Cardiac ventricle fibroblast (primary cell): ENCODE results near the gene APLF.

DNA sequence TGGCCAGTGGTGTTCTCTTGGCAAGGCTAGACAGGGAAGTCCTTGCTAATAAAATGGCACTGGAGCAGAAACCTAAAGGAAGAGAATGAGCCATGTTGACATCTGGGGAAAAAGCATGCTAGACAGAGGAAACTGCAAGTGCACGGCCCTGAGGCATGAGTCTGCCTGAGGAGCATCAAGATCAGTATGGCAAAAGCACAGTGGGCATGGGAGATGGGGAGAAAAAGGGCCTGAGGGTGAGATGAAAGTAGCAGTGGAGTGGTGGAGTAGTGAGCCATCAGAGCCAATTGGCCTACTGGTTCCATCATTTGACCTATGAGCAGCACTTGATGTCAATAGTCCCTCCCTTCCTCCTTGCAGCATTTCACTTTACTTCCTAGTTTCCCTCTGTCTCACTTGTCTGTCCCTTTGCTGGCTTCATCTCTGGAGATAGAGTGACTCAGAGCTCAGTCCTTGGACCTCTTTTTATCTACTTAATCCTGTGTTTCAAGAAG, 32.2 kb downstream of the FBXO48 start:
- RAMPAGE, long total RNA, result no peak

DNA sequence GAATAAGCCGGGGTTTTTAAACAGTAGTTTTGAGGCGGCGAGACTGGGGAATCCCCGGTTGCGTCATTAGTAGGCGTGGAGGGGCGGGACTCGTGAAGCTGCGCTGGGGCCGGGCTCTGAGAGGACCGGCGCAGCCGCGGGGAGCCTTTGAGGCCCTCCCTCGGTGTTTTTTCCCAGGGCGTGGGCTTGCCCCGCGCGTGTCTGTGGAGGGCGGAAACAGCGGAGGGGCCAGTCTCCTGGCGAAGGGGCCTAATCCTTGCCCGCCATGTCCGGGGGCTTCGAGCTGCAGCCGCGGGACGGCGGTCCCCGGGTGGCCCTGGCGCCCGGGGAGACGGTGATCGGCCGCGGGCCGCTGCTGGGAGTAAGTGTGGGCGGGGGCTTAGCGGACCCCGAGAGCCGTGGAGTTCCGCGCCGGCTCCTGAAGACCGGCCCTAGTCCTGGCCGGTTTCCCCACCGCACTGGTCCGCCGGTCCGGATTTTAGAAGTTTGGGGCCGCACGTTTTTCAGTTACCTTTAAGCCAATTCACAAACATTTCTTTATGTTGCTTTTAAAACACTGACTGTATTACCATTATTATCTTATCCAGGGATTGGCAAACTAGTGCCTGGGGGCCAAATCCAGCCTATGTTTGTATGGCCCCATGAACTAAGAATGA, at the start of gene APLF:
TSS of gene APLF (plus strand) at position 119 of the 656 bp plus-strand sequence.
- RAMPAGE, long total RNA, result no peak

- RAMPAGE, long total RNA, result no peak
Observed at GRCh38 chr2:68594629-68595426, 48.6 kb upstream of the PROKR1 start.

GRCh38 chr2:68737684-68738219, 3.1 kb downstream of the ARHGAP25 start:
- RAMPAGE, long total RNA, result no peak

- RAMPAGE, long total RNA, result no peak
Observed at GRCh38 chr2:68907967-68908853, 37.0 kb upstream of the BMP10 start.

DNA sequence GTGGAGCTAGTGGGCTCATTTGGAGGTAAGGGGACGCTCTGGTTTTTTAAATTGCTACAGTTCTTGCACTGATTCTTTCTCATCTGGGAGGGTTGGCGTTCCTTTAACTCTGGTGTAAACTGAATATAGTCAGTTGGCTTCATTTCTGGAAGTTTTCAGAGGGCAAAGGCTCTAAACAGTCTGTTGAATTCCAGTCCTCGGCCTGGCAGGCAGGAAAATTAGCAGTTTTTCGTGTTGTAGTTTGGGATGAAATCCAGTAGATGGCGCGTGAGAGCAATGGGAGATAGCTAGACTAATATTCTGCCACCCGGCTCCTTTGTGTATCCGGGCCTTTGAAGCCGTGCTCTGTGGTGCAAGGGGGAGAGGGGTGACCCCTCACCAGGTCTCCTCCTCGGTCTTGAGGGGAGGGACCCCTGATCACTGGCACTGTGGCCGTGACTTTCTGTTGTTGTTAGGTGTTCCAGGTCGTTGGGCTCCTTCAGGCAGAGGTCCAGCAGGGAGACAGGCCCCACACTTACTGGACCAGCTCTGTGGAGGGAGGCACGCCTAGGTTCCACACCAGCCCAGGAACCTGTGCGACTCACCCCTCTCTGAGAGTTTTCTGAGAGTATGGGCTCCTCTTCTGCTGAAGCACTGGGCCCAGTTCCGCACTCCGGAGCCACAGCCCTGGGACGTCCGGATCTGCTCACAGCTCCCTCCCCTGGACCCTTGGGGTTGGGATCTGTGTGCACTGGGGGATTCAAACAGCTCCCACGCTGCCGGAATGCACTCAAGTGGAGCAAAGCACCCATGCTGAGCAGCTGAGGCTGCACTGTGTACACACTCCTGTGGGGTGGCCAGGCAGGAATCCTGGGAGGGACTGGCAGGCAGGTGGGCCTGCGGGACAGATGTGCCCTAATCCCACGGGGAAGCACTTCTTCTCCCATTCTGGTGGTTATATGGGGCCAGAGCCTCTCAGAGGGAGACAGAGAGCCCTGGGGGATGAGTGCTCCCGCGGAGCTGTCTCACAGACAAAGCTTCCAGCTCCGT, 9.0 kb downstream of the GKN2 start:
- RAMPAGE, long total RNA, result no peak

DNA sequence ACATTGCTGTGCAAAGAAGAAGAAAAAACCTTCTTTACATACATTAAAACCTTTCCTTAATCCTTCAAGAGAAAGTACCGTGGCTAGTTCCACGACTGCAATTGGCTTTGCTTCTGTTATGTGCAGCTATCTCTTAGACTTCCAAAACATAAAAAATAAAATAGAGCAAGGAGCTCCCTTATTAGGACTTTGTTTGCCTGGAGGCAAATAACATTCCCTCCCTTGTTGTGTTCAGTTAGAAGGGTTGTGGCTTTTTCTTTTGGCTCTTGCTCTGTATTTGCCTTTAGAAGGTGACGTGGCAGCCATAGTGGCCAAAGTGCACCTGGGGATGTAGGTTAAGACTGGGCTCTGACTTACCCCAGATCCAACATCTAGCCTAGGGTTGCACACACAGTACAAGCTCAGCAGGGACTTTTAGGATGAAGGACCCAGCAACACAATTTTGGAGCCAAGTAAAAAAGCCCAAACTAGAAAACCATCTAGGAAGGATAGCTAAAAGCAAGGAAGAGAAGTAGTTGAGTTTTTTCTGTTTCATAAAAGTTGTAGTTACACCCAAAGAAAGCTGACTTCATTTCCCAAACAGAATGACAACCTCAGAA, 158.5 kb downstream of the ANTXR1 start:
- RAMPAGE, long total RNA, result no peak

DNA sequence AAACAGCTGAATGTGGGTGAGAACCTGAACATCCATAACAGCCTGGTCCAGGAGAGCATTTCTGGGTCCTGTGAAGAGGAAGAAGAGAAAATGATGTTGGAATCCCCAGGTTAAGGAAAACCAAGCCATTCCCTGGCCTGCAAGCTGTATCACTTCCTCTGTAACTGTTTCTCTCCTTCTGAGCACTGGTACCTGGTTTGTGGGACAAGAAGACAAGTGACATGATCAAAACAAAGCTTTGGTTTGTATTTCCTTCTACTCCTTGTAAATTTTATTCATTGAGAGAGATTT, 173.0 kb downstream of the GFPT1 start:
- RAMPAGE, long total RNA, result no peak

- RAMPAGE, long total RNA, result no peak
Observed at GRCh38 chr2:69309476-69310167, 77.4 kb downstream of the GFPT1 start.

GRCh38 chr2:69439286-69439679, 2.0 kb upstream of the NFU1 start:
- RAMPAGE, long total RNA, result no peak

GRCh38 chr2:69572551-69573028, 70.9 kb downstream of the AAK1 start:
- RAMPAGE, long total RNA, result no peak

DNA sequence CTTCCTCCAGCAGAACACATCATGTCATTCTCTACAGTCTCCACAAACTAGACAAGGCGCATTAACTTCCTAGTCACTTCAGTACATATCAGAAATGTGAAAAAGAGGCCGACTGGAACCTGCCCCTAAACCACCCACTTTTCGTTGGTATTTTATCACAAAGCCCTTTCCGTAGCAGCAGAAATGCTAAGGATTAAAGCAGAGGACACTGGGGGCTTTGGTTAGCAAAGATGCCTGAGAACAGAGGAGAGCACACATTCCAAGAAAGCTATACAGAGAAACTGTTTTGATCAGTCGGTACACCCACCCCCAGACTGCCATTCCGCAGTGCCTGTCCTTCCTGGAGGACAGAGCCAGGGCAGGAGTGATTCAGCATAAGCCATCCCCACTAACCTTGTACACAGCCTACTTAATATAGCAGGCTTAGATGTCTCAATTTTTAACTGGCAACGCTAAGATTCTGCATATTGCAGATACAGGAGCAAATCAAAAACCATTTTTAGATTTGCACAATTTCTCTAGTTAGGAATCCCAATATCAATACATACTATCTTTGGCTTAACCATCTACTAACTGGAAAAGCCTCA, 53.3 kb downstream of the AAK1 start:
- RAMPAGE, long total RNA, result no peak

DNA sequence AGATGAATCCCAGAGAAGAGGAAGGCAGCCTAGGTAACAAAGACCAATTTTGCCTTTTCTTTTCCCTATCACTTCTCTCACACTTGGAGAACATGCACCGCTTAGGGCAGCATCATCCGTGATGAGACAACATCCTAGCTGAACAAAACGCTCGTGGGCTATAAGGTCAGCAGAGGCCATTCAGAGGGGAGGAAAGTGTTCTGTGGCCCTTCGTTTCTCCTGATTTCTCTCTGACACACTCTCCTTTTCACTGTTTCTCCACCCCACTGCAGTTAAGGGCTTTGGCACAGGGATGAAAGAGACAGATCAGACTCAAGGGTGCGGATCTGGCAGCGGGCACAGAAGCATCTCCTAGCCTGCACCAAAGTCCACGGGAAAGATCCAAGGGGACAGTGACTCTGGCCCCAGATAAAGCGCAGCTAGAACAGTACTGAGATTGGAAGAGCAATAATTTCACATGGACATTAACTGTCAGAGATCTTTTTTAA, 2.4 kb downstream of the AAK1 start:
- RAMPAGE, long total RNA, result no peak

DNA sequence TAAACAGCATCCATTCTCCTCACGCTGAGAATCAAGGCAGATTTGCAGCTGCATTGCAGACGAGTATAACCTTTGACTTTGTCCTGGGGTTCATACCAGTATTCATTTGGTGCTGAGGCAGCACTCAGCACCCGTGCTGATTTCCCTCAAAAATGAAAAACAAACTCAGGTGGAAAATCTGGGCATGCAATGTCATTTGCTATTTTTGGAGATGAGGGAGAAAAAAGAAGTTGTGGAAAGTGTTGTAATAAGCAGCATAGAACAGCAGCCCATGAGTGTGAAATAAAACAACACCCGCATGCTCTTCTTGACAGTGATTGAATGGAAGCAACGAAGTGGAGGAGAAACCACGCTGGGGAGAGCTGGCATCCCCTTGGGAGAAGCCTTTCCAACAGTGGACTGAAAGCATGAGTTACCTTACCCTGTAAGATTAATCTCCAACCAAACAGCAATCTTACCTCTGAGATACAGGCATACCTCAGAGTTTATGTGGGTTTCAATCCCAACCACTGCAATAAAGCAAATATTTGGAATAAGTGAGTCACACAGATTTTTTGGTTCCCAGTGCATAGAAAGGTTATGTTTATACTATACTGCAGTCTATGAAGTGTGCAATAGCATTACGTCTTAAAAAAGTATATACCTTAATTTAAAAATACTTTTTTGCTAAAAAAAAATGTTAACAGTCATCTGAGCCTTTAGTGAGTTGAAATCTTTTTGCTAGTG, 46.5 kb upstream of the ANXA4 start:
- RAMPAGE, long total RNA, result no peak

DNA sequence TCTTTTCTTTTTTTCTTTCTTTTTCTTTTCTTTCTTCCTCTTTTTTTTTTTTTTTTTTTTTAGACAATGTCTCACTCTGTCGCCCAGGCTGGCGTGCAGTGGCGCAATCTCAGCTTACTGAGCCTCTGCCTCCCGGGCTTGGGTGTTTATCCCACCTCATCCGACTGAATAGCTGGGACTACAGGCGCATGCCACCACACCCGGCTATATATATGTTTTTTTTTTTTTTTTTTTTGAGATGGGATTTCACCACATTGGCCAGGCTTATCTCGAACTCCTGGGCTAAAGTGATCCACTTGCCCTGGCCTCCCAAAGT, 1.3 kb upstream of the ANXA4 start:
- RAMPAGE, long total RNA, result no peak

DNA sequence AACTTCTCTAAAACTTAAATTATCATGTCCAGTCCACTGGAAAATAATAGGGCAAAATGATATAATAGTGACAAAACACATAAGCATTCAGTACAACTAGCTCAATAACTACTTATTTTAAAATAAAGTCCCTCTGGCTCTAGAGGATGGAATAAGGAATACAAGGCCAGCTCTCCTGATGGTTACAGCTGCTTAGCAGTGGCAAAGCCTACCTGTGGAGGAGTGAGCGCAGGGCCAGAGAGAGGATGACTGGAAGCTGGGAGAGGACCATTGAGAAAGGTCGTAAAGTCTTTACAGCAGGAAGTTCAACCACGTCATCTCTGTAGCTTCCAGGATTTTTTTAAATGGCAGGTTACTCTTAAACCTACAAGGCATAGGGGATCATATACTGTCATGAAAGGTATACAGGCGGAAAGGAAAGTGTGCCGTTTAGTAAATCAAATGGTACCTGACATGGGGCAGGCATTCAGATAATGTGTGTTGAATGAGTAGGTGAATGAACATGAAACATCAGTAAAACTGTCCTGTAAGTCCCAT, 26.3 kb downstream of the ANXA4 start:
- RAMPAGE, long total RNA, result no peak

DNA sequence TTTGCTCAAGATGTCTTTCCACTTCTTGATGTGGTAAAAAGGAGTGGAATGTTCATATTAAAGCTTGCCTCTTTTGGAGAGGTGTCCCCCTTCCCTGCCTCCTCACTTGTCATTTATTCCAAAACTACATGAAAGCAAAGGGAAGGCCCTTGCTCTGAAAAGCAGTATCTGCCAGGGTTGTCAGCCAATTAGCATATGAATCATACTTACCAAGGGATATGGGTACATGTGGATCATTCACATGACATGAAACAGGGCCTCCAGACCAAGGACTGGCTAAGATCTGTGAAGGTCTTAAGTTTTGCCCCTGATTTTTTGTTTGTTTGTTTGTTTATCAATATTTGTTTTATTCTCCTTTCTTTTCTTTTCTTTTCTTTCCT, 31.3 kb downstream of the ANXA4 start:
- RAMPAGE, long total RNA, result no peak

GRCh38 chr2:69911912-69912362, 3.0 kb upstream of the MXD1 start:
- RAMPAGE, long total RNA, result no peak

DNA sequence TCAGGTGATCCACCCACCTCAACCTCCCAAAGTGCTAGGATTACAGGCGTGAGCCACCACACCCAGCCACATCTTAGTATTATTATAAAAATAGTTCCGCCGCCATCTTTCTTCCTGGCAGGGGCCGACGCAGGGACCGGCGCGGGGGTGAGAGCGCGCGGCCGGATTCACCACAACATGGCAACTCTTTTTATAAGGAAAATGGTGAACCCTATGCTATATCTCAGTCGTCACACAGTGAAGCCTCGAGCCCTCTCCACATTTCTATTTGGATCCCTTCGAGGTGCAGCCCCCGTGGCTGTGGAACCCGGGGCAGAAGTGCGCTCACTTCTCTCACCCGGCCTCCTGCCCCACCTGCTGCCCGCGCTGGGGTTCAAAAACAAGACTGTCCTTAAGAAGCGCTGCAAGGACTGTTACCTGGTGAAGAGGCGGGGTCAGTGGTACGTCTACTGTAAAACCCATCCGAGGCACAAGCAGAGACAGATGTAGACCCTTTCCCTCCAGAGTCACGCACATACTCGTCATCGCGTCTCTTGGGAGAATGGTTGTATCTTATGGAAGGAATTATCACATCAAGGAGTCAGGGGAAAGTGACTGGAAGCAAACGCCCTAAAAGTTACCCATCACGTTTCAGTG, 15.2 kb downstream of the PCBP1 start:
- RAMPAGE, long total RNA, result no peak

DNA sequence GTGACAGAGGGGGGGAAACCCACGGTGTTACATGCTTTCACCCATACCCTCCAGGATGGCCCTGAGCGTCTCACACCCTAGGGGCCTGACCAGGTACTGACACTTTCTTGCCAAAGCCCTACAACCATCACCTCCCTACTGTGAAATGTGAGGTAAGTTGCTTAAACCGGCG, 49.8 kb downstream of the C2orf42 start:
- RAMPAGE, long total RNA, result no peak